ENCODE data around the genes DENND4A, MEGF11 and ZWILCH.

DNA sequence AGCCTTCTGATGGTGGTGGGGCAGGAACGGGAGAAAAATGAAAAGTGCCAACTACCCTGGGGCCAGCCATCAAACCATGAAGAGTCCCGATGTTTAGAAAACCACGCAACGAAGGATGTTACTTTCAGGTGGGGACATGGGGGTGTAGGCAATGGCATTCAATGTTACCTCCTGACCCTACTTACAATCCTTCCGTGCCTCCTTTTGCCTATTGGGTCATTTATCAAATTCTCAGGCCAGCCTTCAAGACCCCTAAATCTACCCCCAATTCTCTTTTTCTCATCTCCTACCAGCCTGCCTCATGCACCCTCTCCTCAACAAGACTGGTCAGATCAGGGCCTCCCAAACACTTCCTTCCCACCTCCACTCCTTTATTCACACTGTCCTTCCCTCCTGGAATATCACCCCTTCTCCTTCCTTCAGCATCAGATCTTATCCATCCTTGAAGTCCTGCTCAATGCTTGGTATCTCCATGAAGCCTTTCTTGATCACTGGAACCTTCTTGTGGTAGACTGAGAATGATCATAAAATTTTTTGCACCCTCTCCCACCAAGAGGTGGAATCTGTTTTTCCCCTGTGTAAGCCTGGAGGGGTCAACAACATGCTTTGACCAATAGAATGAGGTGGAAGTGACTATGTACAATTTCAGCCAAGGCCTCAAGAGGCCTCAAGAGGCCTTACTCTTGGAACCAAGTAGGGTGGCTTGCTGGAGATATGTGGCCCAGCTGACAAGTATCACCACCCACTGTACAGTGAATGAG lies 16.9 kb downstream of the UBAP1L start:
- PRO-cap: no peak

DNA sequence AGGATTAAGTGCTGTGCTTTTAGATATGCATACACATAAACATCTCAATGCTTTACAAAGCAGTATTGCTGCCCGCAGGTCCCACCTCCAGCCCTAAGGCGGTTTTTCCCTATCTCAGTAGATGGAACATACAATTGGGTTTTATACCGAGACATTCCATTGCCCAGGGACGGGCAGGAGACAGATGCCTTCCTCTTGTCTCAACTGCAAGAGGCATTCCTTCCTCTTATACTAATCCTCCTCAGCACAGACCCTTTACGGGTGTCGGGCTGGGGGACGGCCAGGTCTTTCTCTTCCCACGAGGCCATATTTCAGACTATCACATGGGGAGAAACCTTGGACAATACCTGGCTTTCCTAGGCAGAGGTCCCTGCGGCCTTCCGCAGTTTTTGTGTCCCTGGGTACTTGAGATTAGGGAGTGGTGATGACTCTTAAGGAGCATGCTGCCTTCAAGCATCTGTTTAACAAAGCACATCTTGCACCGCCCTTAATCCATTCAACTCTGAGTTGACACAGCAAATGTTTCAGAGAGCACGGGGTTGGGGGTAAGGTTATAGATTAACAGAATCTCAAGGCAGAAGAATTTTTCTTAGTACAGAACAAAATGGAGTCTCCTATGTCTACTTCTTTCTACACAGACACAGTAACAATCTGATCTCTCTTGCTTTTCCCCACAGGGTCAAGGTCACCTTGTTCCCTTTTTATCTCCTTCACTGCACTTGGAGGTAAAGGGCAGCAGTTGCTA lies 15.7 kb upstream of the CILP start:
- PRO-cap: no peak

- PRO-cap: no peak
Observed at GRCh38 chr15:65354940-65356238, 22.4 kb downstream of the IGDCC3 start.

DNA sequence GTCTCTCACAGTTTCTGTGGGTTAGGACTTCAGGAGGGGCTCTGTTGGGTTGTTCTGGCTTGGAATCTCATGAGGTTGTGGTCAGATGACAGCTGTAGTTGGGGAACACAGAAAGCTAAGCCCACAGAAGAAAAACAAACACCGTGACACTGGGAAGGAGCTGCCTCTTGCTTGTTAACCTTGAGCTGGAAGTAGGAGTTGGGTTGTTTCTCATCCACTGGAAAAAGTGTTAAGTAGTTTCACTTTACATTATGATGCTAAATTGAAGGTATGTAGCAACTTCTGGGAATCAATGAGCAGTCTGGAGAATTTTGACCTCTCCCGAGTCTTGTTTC lies 20.4 kb downstream of the HACD3 start:
- PRO-cap: no peak

GRCh38 chr15:65623877-65624533 lies 2.3 kb downstream of the SLC24A1 start:
- PRO-cap: no peak

- PRO-cap: no peak
Observed at GRCh38 chr15:65689774-65690331, 68.1 kb downstream of the SLC24A1 start.

GRCh38 chr15:65696153-65696786 lies 74.5 kb downstream of the SLC24A1 start:
- PRO-cap: no peak

DNA sequence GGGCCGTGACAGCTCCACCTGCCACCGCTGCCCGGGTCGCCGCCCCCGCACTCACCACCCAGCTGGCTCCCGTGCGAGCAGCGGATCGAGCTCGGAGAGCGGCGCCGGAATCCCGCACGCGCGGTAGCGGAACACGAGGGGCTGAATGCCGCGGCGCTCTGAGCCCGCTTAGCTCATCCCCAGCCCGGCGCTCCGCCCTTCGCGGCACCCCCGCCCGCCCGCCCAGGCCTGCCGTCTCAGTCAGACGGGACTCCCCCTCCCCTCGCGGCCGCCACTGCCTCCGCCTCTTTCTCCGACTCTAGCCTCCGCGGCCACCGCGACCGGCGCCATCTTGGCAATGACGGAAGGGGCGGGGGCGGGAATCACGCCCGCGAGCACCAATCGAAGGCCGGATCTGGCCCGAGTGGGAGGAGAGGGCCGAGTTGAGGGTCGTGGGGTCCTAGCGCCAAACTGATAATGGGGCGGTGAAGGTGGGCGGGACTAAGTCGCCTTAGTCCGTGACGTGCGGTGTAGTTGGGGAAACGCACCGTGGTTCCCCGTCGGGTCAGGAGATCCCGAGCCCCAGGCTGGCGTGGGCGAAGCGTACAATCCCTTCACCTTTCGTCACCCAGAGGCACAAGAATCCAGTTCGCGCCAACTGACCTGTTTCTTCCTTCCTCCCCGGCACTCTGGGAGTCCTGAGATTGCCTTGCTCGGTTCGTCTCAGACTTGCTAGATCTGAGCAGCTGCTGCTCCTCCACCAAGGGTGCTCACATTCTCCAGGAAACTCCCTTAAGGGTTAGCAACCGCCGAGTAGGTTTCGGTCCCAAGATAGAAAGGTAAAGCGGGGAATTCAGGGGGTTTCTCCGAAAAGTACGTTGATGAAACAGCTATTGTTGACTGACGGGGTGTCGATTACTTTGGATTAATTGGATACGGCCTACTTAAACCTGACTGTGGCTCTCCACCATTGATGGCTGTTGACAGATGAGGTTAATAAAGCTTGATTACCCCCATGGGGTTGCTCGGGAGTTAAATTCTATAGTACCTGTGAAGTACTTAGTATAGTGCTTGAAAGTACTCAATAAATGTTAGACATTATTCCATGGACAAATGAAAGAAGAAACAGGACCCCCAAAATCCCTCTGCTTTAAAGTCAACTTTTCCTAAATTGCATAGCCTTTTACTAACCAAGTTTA lies at the start of gene DENND4A:
DENND4A (minus strand) TSS at position 339 of the 1,178 bp plus-strand sequence.
- PRO-cap: bidirectional peak, plus-strand start at position 493 of the sequence, minus-strand start at position 339 of the sequence

DNA sequence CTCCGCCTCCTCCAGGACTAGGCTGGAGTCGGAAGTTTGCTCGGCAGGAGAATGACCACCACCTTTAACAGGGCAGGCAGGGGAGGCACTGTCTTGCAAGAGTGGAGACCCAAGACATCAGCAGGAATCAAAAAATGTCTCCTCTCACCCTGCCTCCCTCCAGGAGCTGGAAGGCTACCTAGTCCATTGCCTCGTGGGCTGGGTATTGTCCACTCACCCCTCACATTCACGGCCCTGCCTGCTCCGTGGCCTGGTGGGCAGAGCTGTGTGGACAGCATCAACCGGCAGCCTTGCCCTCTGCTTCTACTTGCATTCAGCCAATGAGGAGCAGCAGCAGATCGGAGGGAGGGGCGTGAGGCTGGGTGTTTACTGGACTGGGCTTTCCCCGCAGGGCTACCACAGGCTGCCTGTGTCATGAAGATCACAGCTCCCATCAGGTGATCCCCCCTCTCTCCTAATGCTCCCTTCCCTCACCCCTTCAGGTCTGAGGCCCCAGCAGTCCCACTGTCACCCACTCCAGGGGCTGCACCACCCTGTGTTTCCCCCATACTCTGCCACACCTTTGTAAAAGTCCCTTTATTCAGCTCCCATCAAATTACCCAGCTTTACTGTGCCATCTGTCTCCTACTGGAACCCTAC lies 81.3 kb downstream of the MEGF11 start:
- PRO-cap: no peak

DNA sequence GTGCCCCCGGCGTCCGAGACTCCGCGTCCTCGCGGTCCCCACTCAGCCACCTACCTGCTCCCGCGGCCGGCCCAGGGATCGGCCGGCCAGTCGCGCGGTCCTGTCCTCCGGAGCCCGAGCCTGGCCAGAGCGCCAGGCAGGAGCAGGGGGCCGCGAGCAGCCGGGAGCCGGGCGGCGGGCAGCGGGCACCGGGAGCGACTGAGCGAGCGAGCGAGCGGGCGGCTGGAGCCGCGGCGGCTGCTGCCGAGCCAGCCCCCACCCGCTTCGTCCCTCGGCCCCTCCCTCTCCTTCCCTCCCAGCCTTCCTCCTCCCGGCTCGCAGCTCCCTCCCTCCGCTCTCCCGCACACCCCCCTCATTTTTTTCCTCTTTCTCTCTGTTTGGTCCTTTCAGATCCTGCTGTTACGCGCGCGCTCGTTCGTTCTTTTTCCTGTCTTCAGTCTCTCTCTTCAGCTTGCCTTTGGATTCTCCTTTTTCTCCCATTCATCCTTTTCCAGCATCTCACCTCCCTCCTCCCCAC lies at the start of gene MEGF11:
MEGF11 (minus strand) TSS at position 200 of the 517 bp plus-strand sequence.
- PRO-cap: unidirectional peak, minus-strand start at position 200 of the sequence

GRCh38 chr15:66369714-66370099 lies 13.2 kb upstream of the TIPIN start:
- PRO-cap: no peak

GRCh38 chr15:66410958-66411627 lies 24.4 kb downstream of the MAP2K1 start:
- PRO-cap: no peak

GRCh38 chr15:66470524-66471043 lies 27.0 kb downstream of the SNAPC5 start:
- PRO-cap: no peak

- PRO-cap: no peak
Observed at GRCh38 chr15:66490660-66491396, 6.7 kb downstream of the SNAPC5 start.

DNA sequence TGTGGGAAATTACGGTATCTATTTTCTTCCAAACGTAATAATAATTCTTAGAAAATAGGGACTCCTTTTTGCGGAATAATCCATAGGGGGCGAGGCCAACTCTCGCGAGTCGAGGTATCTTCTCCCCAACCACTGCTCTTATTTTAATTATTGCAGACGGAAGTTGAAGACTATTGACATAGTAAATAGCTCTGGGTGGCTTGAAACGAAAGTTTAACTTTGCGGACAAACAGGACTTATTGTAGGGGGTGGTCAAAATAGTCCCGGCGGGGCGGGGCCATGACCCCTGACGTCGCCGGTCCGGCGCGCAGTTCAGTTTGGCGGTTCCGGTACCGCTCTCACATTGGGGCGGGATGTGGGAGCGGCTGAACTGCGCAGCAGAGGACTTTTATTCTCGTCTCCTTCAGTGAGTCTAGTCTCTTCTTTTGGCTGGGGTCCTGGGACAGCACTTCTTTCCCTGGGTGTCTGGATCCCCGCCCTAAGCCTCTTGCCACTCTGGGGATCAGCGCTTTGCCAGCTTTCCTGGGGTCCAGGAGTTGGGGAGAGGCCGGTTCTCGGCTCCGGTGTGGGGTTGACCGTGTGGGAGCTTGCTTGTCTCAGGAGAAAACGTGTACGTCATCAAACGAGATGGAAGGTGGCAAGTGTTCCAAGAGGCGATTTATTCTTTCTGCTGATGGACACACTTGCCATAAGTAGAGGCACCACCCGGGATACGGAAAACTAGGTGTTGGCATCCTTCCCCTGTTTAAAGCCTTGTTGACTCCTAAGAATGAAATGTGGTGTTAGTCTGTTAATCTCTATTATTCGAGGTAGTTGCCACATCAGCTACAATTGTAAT lies at the start of gene ZWILCH:
ZWILCH (plus strand) TSS at position 341 of the 838 bp plus-strand sequence.
- PRO-cap: unidirectional peak, plus-strand start at position 343 of the sequence

DNA sequence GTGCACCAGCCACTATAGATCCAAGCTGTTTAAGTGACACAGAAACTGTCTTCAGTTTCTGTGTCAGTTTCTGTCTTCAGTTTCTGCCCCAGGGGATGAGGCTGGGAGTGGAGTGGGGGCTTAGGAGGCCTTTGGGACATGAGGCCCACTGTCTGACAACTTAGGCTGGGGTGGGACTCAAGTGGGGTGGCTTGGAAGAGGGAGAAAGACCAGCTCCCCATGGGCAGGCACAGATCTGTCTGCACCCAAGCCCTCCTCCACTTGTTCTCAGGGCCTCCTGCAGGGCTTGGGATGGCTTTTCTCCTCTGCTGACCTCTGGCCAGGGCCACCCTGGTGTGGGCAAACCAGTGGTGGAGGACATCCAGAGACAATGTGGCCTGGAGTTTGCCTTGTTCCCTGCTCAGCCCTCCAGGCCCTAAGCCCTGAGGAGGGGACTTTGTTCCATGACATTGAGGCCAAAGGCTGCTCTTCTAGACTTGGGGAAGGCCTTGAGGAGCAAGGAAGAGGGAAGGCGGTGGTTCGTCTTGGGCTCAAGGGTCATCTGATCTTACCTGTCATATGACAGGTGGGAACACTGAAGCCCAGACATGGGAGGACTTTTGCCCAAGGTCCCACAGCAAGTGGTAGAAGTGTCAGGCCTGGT lies 60.3 kb upstream of the SMAD6 start:
- PRO-cap: no peak

GRCh38 chr15:66707910-66708155 lies 5.8 kb downstream of the SMAD6 start:
- PRO-cap: no peak

GRCh38 chr15:66780800-66781930 lies 79.1 kb downstream of the SMAD6 start:
- PRO-cap: no peak

DNA sequence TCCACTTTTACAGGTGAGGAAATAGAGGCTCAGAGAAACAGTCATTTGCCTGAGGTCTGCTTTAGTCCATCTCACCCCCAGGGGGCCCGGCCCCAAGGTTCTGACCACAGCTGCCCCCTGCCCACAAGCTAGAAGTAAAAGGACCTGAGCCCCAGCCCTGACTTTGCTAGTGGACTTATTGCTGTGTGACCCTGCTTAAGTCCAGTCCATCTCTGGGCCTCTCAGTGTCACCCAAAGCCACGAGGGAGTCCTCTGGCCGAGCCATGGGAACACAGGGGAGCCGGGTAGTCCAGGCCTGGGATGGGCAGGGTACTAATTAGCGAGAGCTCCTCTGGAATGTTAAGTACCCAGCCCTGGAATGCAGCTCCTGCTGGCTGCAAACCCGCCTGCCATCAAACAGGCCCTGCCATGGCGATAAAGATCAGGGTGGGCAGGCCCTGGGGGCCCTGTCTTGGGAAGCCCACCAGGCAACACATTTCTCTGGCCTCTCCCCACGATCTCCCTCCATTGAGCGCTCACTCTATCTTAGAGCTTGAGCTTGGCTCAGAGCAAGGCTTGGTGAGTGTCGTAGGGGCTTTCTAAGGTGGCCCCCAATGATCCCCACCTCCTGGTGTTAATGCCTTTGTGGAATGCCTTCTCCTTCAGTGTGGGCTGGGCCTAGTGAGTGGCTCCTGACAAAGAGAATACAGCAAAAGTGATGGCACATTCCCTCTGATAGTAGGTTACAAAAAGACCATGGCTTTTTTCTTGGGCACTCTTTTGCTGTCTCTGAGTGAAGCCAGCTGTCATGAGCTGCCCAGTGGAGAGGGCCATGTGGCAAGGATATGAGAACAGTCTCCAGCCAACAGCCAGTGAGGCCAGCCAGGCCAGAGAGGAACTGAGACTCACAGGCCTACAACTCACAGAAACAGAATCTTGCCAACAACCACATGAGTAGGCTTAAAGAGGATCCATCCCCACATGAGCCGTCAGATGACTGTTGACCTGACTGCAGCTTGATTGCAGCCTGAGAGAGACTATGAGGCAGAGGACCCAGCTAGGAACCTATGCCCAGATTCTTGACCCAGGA lies 133.1 kb downstream of the SMAD6 start:
- PRO-cap: no peak

DNA sequence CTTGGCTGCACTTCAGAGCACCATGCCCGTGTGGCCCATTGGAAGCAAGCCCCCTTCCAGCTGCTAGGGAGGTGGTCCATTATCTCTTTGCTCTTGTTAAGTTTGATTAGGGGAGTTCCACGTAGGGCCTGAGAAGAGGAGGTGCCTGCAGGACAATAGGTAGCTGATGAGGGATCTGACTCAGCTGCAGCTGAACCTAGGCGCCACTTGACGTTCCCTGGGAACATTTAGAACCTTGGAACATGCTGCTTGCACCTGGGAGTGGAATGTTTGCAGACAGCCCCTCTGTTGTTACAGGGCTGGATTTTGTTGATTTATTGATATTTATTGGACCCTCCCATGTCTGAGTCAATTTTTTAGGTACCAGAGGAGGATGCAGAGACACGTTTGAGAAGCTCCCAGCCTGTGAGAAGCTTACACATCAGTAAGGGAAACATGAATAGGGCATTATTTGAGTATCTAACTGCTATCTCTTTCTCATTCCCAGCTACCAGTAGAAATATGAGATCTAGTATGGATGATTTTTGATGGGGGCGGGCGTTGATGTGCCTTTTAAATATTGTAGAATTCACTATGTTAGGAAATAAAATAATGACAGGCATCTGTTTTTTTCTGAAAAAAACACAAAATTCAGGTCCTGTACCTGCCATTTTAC lies 4.9 kb downstream of the SMAD3 start:
- PRO-cap: no peak